Pulmonary lymph node (tissue), 1 donor: Measurements from ENCODE around the genes EIF2S2 and MAP1LC3A.

GRCh38 chr20:33992348-33992995, 1.2 kb upstream of the RALY start:
- PRO-cap, result no peak

DNA sequence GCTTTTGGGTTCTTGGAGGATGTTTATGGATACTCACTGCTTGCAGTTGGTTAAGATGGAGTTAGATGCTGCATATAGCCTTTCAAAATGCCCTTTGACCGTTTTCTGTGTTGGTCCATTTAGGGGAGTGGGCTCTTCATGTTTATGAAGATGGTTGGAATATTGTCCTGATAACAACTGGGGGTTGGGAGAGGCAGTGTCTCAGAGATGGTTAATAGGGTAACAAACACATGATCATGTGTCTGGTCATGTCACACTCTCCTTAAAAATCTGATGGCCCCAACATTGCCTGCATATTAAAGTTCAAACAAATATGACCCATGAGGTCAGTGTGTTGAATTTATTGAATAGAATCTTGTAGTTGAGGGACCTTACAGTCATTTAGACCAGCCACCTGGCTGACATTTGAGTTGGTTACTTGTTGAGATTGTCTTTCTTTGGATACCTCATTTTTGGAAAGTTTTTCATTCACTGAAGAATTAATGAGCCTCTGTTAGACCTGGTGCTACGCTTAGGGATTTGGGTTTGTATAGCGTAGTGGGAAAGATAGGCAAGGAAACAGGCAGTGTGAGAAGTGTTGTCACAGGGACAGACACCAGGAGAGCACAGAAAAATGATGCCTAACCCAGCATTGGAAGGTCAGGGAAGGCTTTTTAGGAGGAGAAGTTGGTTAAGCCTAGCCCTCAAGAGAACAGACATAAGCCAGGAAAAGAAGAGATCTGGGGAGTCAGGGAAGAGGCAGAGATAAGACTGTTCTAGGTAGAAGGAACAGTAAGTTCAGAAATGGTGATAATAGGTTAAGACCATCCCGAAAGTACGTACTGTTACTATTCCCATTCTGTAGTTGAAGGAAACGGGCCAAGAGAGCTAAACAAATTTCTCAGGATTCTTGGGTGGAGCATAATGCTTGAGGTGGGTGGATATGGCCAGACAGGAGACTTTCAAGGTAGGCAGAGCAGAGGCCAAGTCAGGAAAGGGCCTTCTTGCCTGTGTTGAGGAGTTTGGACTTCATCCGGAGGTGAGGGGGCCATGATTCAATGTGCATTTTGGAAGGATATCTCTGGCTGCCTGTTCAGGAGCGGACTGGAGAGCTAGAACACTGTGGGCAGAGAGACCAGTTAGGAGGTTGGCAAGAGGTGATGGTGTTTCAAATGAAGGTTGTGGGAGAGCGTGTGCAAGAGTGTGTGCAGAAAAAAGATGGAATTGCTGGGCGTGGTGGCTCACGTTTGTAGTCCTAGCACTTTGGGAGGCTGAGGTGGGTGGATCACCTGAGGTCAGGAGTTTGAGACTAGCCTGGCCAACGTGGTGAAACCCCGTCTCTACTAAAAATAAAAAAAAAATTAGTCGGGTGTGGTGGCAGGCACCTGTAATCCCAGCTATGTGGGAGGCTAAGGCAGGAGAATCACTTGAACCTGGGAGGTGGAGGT, 4.4 kb downstream of the RALY start:
- PRO-cap, result no peak

DNA sequence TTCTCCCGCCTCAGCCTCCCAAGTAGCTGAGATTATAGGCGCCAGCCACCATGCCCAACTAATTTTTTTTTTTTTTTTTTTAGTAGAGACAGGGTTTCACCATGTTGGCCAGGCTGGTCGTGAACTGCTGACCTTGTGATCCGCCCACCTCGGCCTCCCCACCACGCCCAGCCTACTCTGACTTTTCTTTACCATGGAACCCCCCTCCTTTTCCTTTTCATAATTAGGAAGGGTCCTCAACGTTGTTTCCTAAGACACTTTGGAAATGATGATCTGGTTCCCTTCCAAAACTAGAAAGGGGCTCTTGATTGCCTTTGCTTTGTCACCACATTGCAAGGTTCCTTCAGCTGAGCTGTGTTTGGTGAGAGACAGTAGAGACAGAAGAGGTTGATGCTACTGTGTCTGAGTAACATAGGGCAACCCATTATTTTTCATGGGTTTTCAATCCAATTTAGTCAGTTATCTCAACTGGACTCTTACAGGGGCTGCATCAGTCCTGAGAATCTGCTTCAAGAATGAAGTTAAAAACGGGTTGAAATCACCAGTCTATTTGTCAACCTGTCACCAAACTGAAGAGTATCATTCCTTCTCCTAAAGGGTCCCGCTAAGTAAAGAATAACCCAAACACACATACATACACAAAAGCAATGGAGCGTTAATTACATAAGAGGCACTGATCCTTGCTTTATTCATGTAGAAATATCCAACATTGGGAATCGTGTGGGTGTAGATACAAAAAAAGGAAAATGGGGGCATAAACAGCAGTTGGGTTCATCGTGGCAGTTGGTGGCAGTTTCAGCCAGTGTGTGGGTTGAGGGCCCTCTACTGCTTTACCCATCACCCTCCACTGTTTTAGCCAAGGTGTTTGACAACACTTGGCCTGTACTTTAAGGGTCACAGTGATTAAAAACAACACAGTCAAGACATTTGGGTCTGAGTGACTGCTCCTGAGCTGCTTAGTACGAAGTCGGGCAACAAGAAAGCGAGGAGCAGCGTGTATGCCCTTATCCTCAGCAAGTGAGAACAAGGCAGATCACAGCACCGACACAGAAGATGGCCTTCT, 24.1 kb downstream of the EIF2S2 start:
- PRO-cap, result no peak

DNA sequence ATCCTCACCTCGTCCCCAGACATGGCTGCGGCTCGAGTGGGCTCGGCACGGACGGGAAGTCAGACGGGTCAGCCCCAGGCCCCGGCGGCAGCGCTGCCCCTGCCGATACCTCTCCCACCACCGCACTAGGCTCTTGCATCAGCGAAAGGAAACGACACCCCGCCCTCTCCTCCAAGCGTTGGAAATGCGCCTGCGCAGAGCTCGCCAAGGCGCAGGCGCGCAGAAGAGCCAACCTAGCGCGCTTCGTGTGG, at the start of gene EIF2S2:
Gene EIF2S2, minus strand, starts transcription at position 156 of the 251 bp plus-strand sequence.
- PRO-cap, result bidirectional peak, plus-strand start outside the sequence, minus-strand start at position 127 of the sequence

GRCh38 chr20:34293783-34294256, 9.3 kb downstream of the AHCY start:
- PRO-cap, result no peak

DNA sequence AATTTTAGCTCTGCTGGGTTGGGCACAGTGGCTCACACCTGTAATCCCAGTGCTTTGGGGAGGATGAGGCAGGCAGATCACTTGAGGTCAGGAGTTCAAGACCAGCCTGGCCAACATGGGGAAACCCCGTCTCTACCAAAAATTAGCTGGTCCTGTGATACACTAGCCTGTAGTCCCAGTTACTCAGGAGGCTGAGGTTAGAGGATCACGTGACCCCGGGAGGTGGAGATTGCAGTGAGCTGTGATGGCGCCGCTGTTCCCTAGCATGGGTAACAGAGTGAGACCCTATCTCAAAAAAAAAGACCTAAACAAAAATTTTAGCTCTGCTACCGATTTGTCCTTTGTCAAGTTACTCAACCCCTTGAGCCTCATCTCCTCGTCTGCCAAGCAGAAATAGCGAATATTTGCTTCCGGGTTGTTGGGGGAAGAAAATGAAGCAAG, 25.1 kb upstream of the ITCH start:
- PRO-cap, result unidirectional peak, plus-strand start at position 212 of the sequence

DNA sequence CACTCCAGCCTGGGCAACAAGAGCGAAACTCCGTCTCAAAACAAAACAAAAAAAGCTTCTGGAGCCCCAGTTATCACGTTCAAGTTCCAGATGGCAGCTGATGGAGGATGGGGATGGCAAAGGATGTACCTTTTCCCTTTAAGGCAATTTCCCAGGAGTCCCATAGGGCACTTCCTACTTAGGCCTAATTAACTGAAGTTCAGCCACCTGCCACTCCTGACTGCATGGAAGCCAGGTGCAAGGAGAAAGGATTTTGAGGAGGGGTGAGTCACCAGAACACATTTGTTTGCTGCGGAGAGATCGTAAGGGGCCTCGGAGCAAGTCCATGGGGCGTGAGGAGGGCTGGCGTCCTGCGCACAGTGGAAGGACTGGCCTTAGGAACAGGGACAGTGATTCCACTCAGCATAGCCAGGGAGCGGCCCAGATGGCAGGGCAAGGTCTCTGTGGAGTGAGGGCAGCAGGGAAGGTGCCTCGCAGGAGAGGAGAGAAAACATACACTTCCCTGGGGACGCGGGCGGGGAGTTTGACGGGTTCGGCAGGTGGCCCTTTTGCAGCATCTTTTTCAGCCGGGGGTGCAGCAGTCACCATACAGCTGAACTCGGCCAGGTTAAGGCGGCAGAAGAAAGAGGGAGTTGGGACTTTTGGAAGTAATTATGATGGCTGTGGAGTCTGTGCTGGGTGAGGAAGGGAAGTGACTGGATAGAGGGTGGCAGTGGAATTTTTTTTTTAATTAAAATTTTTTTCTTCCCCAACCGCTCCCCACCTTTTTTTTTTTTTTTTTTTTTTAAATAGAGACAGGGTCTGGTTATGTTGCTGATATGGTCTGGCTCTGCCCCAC, 11.6 kb upstream of the MAP1LC3A start:
- PRO-cap, result no peak

DNA sequence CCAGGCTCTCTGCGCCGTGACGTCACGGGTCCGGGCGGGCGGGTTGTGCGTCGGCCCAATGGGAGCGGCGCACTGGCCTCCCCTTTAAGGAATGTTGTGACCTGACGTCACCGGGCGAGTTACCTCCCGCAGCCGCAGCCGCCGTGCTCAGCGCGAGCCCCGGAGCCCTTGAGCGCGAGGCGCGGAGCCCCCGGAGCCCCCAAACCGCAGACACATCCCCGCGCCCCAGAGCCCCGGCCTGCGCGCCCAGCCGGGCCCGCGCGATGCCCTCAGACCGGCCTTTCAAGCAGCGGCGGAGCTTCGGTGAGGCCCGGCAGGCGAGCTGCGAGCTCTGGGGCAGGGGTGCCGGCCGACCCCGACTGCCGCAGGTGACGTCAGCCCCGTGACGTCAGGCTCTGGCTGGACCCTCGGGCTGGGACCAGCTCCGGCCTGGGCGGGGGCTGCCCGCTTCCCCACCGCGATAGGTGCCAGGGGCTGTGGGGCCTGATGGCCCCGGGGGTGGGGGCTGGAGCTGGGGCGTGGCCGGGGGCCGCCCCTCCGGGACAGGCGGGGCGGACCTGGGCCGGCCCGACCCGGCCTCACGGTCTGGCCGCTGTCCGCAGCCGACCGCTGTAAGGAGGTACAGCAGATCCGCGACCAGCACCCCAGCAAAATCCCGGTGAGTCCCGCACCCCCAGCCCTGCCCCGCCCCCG, at the start of gene MAP1LC3A:
Gene MAP1LC3A, plus strand, starts transcription at position 113 of the 693 bp plus-strand sequence.
- PRO-cap, result bidirectional peak, plus-strand start at position 117 of the sequence, minus-strand start outside the sequence

- PRO-cap, result no peak
Observed at GRCh38 chr20:34581489-34582451, 23.3 kb downstream of the MAP1LC3A start.

DNA sequence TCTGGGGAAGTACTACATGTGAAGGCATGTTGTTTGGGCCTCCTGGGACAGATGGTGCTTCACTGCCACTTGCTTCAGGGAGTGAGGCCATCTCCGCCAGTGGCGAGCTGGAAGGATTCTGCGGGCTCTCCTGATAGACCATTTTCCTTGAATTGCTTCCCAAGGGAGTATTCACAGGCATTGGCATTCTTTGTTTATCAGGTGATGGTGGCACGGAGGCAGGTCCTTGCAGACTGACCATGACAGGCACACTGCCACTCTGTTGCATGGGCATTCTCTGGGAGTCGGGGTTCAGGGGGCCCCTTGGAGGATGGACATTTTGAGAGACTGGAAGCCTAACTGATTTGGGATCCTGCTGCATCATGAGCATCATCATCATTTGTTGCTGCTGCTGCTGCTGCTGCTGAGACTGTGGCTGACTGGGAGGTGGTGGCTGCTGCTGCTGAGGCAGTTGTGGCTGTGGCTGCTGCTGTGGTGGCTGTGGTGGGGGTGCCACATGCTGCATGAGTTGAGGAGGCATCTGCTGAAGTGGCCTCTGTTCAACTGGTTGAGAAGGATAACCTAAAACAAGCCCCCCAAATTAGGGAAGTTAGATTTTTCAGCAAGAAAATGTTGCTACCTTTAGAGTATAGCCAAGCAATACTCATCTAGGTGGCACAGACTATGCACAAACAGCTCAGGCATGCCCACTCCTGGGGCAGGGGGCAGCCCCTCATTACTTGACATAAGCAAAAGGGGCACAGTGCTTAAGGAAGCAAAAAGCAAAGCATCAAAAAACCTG, 38.8 kb downstream of the TP53INP2 start:
- PRO-cap, result no peak

DNA sequence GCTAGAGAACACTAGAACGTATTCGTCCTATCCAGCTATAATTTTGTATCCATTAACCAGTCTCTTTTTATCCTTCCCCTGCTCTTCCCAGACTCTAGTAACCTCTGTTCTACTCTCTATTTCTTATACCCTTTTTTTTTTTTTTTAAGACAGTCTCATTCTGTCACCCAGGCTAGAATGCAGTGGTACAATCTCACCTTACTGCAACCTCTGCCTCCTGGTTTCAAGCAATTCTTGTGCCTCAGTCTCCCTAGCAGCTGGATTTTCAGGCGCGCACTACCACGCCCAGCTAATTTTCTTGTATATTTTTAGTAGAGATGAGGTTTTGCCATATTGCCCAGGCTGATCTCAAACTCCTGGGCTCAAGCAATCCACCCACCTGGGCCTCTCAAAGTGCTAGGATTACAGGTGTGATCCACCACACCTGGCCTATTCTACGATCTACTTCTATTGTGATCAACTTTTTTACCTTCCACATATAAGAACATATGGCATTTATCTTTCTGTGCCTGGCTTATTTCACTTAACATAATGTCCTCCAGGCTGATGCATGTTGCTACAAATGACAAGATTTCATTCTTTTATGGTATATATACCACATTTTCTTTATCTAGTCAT, 20.4 kb downstream of the NCOA6 start:
- PRO-cap, result no peak

GRCh38 chr20:34875659-34876509, 528 bp upstream of the ACSS2 start:
- PRO-cap, result bidirectional peak, plus-strand start at chr20:34876088, minus-strand start at chr20:34876154; bidirectional peak, plus-strand start at chr20:34876614, minus-strand start at chr20:34876256

GRCh38 chr20:34895804-34896433, 19.5 kb downstream of the ACSS2 start:
- PRO-cap, result no peak

- PRO-cap, result no peak
Observed at GRCh38 chr20:34953047-34953549, 2.5 kb downstream of the GSS start.

GRCh38 chr20:35048680-35049604, 43.7 kb downstream of the TRPC4AP start:
- PRO-cap, result no peak

GRCh38 chr20:35176143-35176699, 4.3 kb downstream of the PROCR start:
- PRO-cap, result no peak

DNA sequence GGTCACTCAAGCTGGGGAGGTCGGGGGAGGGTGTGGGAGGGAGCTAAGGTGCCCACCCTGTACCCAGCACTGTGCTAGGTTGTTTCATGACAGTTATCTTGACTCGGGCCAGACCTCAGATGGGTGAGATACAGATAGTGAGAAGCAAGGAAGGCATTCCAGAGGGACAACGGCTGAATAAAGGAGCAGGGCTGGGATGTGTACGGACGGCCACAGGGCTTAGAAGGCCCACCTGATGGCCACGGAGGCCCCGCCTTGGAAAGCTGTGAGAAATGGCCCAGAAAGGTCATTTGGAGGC, 7.8 kb downstream of the MMP24OS start:
- PRO-cap, result no peak

DNA sequence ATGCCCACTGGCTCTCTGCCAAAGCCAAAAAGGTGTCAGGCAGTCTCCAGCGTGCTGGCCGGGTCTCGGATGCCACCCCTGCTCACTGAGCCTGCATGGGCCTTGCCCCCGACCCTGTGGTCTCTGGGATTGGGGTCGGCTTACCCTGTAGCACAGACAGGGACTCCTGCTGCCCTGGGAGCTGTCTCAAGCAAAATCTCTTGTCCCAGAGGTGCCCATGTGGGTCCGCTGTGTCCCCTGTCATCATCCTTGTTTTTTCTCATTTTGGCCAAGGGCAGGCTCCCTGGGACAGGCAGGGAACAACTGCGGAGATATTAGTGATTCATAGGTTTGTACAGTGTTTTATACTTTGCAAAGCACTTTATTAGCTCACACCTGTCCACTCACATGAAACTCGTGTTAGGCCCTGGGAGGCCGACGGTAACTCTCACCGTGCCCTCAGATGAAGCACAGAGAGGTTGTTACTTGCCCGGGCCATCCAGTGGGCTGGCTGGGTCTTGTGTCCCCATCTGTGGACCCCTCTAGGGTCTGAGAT, 1.8 kb downstream of the MMP24OS start:
- PRO-cap, result no peak

GRCh38 chr20:35277069-35277533, 821 bp downstream of the MMP24OS start:
- PRO-cap, result no peak

DNA sequence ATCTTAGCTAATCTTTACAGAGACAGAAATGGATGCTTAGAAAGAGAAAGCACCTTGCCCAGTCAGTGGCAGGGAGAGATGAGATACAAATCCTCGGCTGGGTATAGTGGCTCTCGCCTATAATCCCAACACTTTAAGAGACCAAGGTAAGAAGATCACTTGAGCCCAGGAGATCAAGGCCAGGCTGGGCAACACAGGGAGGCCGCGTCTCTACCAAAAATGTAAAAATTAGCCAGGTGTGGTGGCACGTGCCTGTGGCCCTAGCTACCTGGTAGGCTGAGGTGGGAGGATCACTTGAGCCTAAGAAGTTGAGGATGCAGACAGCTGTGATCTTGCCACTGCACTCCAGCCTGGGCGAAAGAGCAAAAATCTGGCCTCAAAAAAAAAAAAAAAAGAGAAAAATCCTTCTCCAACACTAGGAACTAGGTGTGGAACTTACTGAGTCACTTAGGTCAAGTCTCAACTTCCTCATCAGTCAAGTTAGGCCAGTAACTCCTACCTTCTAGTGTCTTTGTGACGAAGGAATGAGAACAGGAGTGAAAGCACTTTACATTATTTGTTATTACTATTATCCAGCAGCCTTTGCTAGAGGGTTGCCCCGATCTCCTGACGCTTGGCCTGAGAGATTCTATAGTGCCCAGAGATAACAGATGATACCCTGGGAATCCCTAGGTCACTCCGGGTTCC, 1.0 kb downstream of the EIF6 start:
- PRO-cap, result no peak